ENCODE data around the gene OTUD5.

DNA sequence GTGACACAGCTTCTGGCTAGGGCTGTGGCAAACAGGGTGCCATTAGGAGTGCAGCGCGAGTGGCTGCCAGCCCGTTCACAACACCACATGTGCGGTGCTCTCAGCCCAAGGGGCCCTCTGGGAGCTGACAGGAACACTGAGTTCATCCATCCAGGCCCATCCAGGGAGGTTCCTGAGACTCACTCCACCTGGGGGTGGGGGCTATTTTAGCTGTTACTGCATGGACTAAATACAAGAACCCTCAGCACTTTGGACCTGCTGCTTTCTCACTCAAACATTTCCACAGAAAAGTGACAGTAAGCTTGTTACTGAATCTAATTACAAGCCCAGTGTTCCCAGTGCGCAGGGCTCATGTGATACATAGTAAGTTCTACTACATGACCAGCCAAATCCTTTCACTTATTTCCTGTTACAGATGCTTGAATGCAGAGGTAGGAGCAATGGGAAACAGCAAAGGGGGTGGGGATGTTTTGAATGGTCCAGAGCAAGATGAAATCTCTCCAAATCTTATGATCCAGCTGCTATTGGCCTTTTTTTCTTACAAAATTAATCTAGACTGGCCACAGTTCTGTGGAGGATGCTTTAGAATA lies 55.7 kb downstream of the CHST7 start:
- PRO-cap = no peak

DNA sequence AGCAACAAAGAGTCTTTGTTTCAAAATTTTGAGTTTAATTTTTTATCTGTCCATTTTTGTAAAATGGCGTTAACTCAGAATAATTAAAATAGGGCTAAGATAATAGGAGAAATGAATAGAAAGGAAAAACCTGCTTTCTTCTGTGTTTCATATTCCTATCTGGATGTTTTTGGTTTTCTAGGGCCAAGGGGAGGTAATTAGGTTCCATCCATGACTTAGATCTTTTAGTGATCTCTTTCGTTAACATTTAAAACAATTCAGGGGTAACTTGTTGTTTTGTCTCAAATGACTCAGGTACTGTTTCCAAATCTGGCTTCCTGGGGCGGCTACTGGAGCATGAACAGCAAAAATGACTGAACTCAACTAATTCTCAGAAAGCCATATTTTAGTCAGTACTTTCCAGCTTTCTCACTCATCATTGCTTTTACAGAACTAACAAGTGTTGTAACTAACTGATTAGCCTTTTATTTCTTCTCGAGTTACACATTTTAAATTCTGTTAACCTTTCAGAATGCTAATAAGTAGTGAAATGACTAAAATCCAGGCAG lies 55.2 kb downstream of the JADE3 start:
- PRO-cap = no peak

DNA sequence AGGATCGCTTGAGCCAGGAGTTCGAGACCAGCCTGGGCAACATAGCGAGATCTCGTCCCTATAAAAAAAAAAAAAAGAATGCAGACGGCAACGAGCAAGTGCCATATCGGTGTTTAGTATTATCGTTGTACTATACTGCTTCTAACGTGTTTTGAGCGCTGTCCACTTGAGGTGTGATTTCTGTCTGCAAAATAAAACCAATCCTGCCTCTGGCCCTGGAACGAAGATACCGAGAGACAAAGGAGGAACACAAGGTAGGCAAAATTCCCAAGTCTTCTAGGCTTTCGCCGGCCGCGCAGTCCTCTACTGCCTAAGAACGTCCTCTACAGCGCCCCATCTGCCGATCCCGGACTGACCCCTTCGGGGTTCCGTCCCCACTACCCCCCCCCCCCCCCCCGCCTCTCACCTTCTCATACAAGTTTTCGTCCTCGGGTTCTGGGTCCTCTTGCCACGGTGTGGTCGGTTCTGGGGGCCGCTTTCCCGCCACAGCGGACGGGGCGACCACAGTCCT lies 380 bp downstream of the NDUFB11 start:
- PRO-cap = bidirectional peak, plus-strand start at position 417 of the sequence, minus-strand start at position 353 of the sequence

DNA sequence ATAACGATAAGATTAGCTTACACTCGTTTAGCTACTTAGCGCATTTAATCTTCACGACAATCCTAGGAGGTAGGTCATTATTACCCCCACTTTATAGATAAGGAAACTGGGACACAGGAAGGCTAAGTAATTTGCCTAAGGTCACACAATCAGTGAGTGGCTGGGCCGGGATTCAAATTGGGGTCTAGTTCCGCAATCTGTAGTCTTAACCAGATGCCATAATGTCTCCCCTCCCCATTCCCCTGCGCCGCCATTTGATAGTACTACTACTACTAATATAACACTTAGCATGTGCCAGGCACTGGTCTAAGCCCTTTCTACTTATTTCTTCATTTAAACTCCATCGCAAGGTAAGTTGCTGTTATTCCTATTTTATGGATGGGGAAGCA lies 1.6 kb upstream of the UBA1 start:
- PRO-cap = no peak

GRCh38 chrX:47201046-47201603 lies 7.5 kb downstream of the UBA1 start:
- PRO-cap = no peak

DNA sequence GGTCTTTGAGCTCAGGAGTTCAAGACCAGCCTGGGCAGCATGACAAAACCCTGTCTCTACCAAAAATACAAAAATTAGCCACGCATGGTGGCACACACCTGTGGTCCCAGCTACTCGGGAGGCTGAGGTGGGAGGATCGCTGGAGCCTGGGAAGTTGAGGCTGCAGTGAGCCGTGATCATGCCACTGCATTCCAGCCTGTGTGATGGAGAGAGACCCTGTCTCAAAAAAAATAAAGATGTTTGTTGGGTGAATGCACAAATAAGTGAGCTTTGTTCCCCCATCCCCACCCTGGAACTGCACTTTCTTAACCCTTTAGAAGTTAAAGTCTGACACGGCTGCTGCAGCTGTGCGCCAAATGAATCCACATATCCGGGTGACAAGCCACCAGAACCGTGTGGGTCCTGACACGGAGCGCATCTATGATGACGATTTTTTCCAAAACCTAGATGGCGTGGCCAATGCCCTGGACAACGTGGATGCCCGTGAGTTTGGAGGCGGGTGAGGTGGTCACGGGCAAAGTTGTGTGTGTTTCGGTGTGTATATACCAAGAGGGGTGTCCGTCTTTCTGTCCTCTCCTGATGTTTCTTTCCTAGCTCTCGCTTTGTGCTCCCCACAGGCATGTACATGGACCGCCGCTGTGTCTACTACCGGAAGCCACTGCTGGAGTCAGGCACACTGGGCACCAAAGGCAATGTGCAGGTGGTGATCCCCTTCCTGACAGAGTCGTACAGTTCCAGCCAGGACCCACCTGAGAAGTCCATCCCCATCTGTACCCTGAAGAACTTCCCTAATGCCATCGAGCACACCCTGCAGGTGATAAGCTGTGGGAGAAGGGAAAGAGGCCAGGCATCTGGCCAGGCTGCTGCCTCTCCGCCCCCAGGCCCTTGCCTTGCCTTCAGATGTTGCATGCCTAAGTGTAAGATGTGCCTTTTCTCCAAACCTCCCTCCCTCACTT lies 12.3 kb downstream of the UBA1 start:
- PRO-cap = no peak

GRCh38 chrX:47228838-47229803 lies 3.7 kb upstream of the USP11 start:
- PRO-cap = no peak

DNA sequence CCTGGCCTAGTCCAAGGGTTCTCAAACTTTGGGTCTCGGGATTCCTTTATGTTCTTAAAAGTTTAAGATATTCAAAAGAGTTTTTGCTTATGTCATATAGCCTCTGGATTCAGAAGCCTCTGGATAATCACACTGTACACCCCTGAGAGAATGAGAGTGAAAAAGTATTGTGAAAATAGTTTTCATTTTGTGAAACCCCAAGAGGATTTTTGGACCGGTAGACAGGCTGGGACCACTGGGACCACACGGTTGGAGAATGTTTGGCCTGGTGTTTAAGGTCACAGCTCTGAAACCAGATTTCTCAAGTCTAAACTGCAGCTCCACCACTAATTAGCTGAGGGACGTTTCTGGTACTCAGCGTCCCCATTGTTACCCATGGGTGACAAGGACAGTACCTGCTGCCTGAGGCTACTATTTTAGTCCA lies 719 bp upstream of the USP11 start:
- PRO-cap = no peak

- PRO-cap = no peak
Measured at GRCh38 chrX:47358452-47358903, 11.9 kb upstream of the ZNF157 start.

DNA sequence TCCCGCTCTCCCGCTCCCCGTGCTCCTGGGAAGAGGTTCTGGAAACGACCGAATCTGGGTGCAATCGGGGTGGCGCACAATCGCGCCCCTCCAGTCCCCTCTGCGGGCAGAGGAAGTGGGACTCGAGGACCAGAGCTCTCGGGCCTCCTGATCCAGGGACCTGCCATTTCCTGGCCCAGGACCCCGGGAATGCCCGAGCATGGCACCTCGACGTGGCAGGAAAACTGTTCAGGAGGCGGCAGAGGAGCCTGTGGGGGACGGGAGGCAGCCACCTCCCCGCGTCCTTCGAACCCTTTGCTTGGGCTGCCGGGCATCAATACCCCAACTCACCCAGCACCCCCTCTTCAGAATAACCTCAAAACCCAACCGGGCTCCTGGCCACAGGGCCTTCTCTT lies 37.1 kb upstream of the ARAF start:
- PRO-cap = no peak

DNA sequence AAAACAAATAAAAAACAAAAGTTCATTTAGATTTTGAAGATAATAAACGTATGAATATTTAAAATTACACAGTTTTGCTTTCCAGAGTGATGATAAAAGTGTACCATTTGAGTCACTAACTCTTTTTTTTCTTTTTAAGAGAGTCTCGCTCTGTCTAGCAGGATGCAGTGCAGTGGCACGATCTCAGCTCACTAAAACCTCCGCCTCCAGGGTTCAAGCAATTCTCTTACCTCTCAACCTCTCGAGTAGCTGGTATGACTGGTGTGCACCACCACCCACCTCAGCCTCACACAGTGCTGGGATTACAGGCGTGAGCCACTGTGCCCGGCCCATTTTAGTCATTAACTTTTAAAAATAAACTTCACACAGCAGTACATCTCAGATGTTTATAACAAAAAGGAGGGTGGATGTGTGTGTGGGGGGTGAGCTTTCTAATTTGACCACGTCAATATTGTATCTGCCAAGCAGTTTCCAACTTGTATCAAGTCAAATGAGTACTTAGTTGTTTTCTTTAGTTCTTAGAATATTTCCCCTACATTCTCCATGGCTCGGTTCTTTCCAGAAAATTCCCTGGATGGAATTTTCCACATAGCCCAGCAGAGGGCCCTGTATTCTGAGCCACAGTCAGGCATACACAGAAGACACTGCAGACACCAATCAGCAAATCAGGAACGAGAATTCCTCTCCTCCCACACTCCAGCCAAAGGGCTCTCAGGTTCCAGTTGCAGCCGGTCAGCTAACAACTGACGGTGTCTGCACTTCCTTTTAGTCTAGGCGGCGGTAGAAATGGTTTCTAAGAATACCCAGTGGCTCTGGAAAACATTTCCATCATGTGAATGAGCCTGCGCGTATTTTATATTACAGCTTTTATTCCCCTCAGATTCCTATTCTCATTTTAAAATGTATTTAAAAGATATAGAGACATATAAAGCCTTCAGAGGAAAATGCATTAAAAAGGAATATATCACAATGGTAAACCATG lies 20.1 kb upstream of the ARAF start:
- PRO-cap = unidirectional peak, plus-strand start at position 721 of the sequence

- PRO-cap = no peak
Measured at GRCh38 chrX:47805881-47806337, 30.8 kb upstream of the ZNF81 start.

DNA sequence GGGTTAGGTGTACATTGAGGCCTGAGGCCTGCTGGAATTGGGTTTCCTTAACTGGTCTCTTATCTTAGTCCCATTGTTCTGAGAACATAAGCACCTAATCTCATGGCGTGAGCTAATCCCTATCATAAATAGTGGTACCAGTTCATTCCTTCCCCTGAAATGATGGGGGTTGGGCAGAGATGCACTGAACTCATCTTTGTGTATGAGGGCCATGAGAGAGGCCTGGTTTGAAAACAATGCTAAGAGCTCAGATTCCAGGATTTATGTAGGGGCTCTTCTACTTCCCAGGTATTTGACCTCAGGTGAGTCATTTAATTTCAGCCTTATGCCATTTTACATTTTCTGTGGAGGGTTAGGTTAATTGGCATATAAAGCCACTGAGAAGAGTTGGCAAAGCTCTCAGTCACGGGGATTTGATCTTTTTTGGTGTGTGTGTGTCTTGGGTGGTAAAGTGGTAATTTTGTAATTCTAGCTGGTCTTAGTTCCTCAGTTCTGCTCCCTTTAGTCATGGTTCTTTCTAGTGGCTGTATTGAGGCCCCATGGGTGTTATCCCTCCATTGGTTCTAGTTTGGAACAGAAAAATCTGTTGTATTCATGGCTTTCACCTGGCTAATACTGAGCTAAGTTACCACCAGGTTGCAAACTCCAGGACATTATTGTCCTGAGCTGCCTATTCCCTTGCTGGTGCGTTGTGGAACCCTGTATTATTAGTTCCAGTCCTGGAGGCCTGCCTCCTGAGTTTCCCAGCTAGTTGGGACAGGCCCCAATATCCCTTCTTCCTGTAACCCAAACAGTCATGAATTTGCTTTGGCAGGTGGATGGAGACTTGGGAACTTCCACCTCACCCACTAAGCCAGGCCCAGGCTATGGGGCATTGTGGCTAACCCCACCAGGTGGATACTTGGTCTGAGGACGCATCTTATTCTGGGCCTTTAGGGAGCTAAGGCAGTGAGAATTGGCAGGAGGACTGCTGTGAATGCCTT lies 4.7 kb downstream of the RBM3 start:
- PRO-cap = no peak

DNA sequence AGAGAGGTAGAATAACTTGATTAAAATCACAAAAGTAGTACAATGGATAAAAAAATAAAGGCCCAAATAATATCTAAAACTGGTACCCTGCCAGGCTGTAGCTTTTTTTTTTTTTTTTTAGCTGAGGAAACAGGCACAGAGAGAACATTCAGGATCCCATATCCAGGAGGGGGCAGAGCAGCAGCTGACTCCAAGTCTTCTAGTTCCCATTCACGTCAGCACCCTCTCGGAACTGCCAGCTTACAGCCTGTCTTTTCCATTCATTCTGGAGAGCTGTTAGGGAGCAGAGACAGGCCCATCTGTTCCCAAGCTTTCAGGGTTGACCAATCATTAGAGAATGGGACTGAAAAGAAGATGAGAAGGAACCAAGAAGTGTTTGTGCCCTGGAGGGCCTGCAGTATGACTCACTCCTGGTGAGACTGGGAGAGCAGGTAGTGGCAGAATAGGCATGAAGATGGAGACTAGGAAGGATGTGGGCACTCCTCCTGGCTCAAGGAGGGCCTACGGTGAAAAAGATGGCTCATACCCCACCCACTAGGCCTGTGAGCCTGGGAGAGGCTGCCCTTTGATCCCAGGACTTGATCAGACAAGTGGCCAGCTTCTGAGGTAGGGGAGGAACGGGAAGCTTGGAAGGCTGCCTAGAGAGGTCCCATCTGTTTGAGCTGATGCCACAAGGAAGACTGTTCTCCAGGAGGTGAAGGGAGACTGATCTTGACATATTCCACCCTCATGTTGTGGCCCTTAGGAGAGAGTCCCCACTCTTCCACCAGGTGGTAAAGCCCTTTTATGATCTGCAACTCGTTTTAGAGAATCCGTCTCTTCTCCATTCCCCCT lies 7.6 kb downstream of the SUV39H1 start:
- PRO-cap = no peak

GRCh38 chrX:48736880-48738097 lies 24.3 kb upstream of the GLOD5 start:
- PRO-cap = bidirectional peak, plus-strand start at chrX:48737399, minus-strand start at chrX:48737273; unidirectional peak, minus-strand start at chrX:48737618

- PRO-cap = no peak
Measured at GRCh38 chrX:48790535-48791128, 4.2 kb downstream of the GATA1 start.

DNA sequence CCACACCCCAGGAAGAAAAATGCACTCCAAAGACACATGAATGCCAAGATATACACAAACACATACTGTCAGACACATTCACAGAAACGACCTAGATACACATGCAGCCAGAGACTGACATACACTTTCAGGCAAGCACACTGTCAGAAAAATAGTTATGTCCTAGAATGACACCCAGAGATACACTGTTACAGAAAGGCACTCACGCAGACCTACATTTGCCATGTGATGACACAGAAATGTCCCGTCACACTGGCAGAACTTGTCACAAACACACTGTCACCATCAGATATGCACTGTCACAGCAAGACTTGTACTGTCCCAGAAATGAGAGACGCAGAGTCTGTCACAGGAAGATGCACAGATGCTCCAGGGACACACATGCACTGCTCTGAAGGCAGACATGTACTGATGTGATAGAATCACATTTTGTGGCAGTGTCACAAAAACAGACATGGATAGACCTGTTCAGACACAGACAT lies 1.1 kb upstream of the PIM2 start:
- PRO-cap = no peak

GRCh38 chrX:48939771-48940186 lies 17.6 kb downstream of the OTUD5 start:
- PRO-cap = no peak

DNA sequence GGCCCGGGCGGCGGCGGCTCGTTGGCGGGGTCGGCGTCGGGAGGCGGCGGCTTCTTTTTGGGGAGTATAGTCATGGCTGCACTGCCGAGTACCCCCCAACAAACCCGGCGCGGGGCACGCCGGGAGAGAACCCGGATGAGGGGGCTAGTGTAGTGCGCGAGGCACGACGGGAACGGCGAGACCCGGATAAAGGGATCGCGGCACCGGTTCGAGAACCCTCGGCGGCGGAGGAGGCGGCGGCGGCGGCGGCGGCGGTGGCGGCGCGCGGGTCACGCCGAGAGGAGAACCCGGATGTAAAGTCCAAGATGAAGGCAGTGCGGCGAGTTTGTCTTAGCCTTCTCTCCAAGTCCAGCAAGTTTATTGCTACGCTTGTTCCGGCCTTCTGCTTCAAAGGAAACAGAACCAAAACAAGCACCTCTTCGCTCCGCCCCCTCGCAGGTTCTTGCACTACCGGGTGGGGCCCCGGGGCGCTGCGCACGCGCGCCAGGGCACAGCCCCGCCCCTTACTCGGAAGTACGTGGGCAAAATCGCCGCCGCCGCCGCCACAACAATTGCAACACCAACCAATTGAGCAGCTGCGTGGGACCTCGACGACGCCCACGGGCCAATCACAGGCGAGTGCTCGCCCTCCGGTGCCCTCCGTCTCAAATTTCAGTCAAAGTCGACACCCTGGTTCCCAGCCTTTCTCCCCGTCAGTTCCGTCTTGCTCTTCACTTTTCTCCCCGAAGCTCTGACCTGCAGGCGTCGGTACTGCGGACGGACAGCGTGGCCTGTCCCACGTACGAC lies at the start of gene OTUD5:
TSS of gene OTUD5 (minus strand) at position 111 of the 786 bp plus-strand sequence.
- PRO-cap = bidirectional peak, plus-strand start at position 178 of the sequence, minus-strand start at position 111 of the sequence; bidirectional peak, plus-strand start at position 658 of the sequence, minus-strand start at position 444 of the sequence

GRCh38 chrX:48958283-48958827 lies 948 bp upstream of the OTUD5 start:
- PRO-cap = bidirectional peak, plus-strand start at chrX:48958671, minus-strand start at chrX:48958338